Omental fat pad (tissue), 4 donors: Measurements from ENCODE around the gene RCSD1.

DNA sequence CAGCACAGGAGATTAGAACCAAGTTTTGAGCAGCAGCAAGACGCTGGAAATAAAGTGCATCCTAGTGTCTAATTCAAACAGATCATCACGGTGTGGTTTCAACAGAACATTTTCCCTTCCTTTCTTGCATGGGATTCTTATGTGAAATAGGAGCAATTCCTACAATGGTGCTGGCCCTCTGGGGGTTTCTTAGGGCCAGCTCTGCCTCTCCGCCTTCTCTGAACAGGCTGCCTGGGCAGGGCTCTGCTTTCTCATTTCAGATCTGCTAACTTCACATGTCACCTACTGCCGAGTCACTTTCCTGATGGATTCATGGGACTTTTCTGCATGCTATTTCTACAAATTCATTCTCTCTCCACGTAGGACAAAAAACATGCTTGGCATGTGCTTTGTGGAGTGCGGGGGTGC, 71.2 kb downstream of the UCK2 start:
- PRO-cap, result no peak
- RAMPAGE, long total RNA, 4 experiments, result no peak in any of the 4 experiments

- PRO-cap, result no peak
- RAMPAGE, long total RNA, 4 experiments, result no peak in any of the 4 experiments
These were observed 1.1 kb downstream of the FAM78B start for GRCh38 chr1:166165628-166166139.

GRCh38 chr1:166384969-166385520, 218.2 kb upstream of the FAM78B start:
- PRO-cap, result no peak
- RAMPAGE, long total RNA, 4 experiments, result no peak in any of the 4 experiments

DNA sequence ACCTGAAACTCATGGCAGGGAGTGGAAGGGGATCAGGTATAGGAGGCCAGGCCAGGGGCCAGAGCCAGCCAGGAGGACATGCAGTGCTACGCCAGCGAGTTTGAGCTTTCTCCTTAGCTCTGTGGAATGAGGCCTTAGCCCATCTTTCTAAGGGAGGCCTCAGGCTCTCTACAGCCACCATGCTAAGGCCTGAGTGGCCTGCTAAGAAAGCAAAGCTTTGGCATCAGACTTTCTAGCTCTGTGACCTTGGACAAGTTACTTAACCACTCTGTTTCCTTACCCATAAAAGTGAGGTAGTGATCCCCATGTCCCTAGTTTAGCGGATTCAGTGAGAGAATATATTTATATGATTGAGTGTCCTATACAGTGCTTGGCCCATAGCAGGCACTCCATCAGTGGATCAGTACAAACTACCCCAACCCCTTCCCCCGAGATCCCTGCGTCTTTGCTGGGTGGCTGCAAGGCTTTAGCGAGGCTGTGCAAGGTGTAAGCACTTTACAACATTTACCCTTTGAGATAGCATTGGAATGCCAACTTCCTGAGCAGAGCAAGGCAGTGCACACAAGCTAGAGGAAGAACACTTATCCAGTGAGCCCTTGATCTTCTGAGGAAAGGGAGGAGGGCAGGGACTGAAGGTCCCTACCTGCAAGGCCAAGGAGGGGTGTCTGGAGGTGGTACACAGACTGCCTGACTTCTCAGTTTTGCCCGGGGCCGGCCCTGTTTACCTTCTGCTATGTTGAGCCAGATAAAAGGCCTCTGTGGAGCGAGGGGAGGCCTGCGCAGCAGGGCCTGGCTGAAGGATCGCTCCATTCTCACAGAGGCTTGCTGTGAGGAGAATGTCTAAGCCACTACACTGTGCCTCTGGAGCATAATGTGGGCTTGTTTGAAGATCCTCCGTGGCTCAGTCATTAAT, 4.2 kb downstream of the POGK start:
- PRO-cap, result no peak
- RAMPAGE, long total RNA, 4 experiments, result no peak in any of the 4 experiments

GRCh38 chr1:167166377-167166674, 54.4 kb upstream of the POU2F1 start:
- PRO-cap, result no peak
- RAMPAGE, long total RNA, 4 experiments, result no peak in any of the 4 experiments

DNA sequence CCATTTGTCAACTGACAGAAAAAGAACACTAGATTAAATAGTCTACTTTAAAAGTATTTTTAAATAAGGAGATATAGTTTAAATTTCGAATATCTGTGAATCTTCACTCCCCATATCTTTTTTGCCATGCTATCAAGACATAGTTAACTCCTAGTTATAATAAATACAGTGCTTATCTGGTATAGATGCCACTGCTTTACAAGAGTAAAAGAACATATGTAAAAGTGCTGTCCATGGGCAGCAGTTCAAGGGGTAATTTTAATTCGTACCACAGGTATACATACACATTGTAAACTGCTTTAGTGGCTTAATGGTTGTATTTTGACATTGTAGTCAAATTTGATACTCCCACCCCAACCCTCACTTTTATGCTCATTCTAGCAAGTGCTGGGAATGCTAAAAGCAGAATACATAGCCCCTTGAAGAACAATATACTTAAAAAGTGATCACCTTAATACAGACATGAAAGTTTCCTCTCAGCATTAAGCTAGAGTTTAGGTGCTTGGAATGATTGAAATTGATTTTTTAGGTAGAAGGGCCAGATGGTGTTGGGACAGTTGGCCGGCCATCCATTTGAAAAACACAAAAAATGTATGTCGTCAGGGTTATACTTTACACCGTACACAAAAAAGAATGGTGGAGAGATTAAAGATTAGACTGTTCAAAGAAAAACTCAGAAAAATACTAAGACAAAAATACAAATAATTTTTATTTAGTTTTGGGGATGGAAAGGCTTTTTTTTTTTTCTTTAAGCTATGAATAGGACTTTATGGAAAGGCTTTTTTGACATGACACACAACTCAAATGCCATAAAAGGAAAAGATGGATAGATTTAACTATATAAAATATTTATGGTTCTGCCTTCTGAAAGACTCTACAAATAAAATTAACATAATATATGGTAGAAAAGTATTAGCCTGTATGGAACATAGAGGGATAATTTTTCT, 18.8 kb downstream of the POU2F1 start:
- PRO-cap, result no peak
- RAMPAGE, long total RNA, 4 experiments, result no peak in any of the 4 experiments

GRCh38 chr1:167429772-167430948, 88.2 kb downstream of the CD247 start:
- PRO-cap, result no peak
- RAMPAGE, long total RNA, 4 experiments, result no peak in any of the 4 experiments

DNA sequence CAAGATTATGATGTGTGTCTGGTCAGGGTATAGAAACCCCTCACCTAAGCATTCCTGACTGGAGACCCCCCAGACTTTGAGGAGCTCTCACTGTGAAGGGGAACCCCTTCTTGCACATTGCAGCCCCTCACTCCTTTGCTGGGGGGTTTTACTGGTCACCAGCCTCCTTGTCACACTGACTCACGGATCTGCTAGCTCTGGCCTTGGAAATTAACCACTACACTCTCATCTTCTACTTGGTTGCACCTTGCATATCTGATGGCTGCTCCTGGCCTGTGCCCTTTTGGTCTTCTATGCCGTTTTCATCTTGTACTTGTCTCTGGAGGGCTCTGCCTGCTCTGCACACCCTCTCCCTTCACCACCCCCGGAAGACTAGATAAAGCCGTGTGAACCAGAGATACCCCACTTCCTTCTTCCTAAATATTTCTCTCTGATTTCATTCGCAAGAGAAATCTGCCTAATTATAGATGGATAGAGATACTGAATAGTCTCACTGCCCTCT, 44.6 kb downstream of the CD247 start:
- PRO-cap, result no peak
- RAMPAGE, long total RNA, 4 experiments, result no peak in any of the 4 experiments

DNA sequence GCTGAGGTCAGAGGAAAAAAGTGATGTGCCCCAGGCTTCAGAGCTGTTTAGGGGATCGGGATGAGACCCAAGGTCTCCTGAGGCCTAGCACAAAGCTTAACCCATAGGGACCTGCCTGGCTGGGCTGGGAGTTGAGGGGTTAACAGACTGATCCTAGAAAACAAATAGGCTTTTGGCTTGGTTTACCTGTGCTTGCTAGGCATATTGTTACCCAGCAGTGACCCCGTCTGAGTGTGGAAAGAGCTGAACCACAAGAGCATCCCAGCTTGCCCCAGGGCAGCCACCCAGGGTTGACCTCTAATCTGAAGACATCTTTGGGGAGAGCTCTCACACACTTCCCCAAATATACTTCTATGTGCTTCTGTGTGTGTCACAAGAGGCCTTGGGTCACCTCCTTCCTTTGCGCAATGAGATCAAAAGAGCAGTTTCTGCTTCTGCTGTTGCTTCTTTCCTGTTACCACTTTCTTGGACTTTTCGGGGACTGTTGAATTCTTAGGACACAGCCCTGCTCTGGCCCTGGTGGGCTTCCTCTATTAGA, 28.7 kb upstream of the RCSD1 start:
- PRO-cap, result no peak
- RAMPAGE, long total RNA, 4 experiments, result no peak in any of the 4 experiments

DNA sequence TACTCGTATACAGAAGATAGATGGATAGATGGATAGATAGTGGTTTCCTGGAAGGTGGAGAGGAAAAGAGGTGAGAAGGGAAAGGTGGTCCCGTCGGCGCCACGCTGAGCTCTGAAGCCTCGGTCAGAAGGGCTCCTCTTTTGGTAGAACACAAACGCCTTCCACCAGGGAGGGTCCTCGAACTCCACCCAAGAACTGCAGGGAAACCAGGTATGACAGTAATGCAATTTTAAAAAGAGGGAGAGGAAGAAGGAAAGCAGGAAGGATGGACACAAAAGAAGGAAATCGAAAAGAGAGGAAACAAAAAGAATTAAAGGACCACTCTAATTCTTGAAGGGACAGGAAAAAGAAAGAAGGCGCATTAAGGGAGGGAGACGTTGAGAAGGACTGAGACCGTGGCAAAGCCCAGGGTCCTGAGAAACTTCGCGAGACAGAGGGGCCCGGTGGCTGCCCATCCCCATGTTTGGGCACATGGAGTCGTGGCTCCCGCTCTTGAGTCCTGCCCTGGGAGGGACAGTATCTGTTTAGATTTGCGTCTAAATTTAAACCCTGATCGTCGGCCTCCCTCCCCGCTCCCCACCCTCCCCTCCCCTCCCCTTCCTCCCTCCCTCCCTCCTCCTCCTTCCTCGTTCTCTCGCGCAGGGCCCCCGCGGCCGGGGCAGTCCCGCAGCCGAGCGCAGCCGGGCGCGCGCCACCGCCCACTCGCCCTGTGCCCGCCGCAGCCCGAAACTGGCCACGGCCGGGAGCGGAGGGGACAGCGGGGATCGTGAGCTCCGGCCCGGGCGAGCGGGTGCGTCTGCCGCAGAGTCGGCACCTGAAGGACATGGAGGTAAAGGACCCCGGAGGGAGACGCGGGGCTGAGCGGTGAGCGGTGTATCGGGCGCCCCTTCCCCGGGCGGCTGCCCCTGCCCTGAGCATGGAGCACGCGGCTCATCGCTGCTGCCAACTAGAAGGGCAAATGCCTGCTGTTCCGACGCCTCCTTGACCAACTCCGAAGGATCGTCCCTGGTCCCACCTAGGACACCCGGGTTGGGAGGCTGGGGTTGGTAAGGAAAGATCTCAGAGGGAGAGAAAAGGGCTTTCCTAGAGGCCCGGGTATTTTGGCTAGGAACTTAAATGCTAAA, at the start of gene RCSD1:
RCSD1 (plus strand) TSS at position 632 of the 1,124 bp plus-strand sequence.
- PRO-cap, result unidirectional peak, minus-strand start at position 518 of the sequence
- RAMPAGE, long total RNA, 4 experiments, result no peak in any of the 4 experiments

DNA sequence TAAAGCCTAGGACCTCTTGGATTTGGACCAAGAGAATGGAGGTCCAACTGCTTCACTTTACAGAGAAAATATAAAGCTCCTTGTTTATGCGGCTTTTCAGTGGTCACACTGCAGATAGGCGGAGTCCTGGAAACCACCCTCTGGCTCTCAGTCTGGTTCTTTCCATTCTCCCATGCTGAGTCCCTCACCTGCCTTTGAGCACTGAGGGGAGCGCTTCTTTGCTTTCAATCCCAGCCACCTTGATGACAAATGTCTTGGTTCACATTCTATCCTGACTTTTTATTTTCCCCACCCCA, 87.7 kb downstream of the ADCY10 start:
- PRO-cap, result no peak
- RAMPAGE, long total RNA, 4 experiments, result no peak in any of the 4 experiments

- PRO-cap, result no peak
- RAMPAGE, long total RNA, 4 experiments, result no peak in any of the 4 experiments
These were observed 1.9 kb upstream of the ADCY10 start for GRCh38 chr1:167915502-167916578.

DNA sequence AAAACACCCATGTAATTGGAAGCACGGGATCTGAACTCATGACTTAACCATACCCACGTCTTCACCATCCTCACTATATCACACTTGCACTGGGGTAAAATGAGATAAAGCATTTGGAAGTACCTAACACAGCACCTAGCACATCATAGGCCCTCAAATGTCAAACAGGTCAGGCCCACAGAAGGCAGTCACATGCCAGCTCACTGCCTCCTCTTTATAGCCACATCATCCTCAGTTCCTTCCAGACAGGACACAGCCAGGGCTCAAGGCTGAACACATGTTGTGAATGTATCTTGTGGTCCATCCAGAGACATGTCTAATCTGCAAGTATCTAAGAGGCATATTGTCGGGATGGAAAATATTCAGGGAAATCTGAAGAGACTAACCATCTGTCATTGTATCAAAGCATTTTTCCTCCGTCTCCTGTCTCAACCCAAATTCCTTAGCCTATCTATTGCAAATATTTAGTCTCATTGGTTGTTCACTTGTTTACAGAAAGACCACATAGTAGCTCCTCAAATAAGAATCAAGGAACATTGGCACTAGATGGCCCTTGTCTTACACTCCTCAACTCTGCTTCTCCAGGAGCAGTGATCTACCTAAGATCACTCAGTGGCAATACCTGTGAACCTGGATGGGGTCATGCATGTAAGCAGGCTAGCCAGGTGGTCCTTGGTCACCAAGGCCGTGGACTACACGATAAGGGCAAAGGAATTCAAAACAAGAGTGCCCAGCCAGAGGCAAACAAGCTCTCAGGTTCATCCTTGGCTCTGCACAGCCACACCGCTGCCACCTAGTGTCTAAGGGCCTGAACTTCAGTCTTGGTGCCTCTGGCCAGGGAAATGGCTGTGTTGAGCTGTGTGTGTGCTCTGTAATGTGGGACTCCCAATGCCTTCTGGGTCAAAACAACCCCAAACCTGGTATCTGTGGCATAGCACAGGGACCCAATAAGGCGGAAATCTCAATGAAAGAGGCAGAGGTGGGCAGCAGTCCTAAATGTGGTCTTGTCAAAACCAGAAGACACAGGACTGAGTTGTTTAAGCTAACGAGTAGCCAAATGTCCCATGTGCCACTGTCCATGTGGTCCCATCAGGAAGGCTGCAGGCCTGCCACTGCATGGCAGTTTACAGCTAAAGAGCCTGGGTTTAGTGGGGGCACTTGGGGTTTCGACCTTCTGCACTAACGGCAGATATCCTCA, 54.7 kb downstream of the GPR161 start:
- PRO-cap, result no peak
- RAMPAGE, long total RNA, 4 experiments, result no peak in any of the 4 experiments

- PRO-cap, result no peak
- RAMPAGE, long total RNA, 4 experiments, result no peak in any of the 4 experiments
These were observed 9.1 kb upstream of the GPR161 start for GRCh38 chr1:168145805-168146309.

DNA sequence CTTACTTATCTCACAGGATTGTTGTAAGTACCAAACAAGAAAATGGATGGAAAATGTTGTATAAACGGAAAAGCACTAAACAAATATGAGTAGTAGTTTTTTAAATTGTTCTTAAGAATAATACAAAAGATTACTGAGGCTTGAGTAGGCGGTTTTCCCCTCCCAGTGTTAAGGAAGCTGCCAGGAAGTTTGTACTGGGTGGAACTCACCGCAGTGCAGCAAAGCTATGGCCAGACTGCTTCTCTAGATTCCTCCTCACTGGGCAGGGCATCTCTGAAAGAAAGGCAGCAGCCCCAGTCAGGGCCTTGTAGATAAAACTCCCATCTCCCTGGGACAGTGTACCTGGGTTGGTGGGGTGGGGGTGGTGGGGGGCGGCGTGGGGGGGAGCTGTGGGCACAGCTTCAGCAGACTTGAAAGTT, 58.8 kb downstream of the XCL2 start:
- PRO-cap, result no peak
- RAMPAGE, long total RNA, 4 experiments, result no peak in any of the 4 experiments

DNA sequence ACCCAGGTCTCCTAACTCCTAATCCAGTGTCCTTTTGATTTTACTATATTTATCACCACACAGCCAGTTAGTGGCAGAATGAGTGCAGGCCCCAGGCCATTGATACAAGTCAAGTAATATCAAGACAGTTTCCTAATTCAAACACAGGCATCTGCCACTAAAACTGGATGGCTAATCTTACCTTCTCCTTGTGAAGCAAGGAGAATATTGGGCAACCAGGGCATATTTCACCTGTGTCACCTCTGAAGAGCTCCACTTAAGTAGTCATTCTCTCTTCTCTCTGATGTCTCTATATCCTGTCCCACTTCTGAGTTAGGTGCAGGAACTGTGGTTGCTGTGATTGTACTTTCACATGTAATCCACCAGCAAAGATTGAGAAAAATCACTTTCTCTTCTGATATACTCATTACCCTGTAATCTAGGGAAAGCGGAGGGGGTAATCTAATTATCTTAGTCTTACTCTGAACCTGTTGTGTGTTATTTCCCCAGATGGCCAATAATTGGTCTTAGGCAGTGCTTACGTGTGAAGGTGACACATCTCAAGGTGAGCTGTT, 12.2 kb downstream of the XCL2 start:
- PRO-cap, result no peak
- RAMPAGE, long total RNA, 4 experiments, result no peak in any of the 4 experiments

DNA sequence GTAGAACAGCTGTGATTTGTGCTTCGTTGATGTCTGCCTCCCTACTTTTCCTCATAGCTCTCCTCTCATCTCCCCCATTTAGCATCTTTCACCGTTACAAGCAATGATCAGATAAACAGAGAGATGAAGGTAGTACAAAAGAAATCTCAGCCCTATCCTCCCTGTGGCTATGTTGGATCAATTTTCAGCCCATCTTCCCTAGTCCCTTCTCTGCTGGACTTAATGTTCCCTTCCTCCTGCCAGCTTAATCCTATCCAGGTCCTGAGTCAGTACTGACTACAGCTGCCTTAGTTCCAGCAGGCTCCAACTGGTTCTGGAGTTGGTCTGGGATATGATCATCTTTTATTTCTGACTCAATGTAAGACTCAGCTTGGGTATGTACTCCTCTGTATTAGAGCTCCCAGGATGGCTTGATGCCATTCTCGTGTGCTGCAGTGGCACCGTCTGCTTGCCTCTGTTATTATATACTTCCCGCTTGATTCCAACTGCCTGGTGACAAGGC, 164.2 kb upstream of the DPT start:
- PRO-cap, result no peak
- RAMPAGE, long total RNA, 4 experiments, result no peak in any of the 4 experiments

- PRO-cap, result no peak
- RAMPAGE, long total RNA, 4 experiments, result no peak in any of the 4 experiments
These were observed 59.5 kb upstream of the ATP1B1 start for GRCh38 chr1:169047082-169047277.

DNA sequence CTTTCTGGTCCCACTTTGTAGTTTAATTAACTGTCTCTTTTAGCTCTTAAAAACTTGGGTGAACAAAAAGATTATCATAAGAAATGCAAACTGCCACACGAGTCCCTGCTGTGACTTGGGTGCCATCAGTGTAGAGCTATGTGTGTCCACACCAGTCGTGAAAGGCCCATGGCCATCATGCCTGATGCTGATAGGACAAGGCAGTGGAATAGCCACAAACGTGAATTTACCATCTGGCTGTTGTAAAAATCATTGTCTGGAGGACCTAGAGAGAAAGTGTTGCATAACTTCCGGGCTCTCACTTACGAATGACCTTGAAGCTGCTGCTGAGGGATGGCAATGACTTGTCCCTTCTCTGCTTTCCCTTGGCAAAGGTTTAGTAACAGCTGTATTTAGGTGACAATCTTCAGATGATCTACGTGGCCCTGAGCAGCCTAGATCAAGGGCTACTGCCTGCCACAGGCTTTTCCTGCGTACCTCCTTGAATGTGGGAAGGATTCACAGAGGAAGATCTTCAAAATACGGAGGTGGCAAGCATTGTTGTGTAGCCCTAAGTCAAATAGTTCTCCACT, 5.7 kb downstream of the ATP1B1 start:
- PRO-cap, result no peak
- RAMPAGE, long total RNA, 4 experiments, result no peak in any of the 4 experiments

DNA sequence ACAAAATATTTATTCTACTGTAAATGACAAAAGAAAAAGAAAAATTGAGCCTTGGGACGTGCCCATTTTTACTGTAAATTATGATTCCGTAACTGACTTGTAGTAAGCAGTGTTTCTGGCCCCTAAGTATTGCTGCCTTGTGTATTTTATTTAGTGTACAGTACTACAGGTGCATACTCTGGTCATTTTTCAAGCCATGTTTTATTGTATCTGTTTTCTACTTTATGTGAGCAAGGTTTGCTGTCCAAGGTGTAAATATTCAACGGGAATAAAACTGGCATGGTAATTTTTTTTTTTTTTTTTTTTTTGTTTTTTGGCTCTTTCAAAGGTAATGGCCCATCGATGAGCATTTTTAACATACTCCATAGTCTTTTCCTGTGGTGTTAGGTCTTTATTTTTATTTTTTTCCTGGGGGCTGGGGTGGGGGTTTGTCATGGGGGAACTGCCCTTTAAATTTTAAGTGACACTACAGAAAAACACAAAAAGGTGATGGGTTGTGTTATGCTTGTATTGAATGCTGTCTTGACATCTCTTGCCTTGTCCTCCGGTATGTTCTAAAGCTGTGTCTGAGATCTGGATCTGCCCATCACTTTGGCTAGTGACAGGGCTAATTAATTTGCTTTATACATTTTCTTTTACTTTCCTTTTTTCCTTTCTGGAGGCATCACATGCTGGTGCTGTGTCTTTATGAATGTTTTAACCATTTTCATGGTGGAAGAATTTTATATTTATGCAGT, 25.4 kb downstream of the ATP1B1 start:
- PRO-cap, result no peak
- RAMPAGE, long total RNA, 4 experiments, result no peak in any of the 4 experiments